ENCODE results near the genes SLC25A3, SPIC, GNPTAB and WASHC3.

- PRO-cap, 2 experiments: no peak in any of the 2 experiments
Observed at GRCh38 chr12:97512289-97512974, 605.4 kb downstream of the NEDD1 start.

- PRO-cap, 2 experiments: no peak in any of the 2 experiments
Observed at GRCh38 chr12:97724157-97724557, 791.2 kb upstream of the TMPO start.

DNA sequence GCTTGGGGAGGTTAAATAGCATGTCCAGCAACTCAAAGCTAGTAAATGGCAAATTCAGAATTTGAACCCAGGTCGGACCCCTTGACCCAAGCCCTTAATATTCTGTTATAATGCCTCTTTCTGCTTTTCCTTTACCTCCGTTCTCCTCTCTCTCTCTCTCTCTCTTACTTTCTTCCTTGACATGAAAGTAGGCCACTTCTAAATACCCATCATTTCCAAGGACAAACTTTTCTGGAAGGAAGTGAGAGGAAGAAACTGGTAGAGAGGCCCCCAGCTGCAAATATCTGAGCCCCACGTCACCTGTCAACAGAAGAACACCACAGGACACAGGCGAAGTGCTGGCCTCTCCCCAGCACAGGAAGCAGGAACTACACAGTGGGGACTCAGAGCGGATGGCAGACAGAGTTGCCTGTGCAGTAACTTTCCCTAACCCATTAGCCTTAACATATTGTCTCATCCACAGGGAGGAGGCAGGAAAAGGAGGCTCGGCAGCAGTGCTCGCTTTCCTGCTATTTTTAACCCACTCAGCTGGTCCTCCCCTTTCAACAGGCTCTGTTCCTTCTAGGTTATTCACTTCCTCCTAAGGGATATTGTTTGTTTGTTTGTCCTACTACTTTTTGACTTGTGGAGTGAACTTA lies 111.5 kb upstream of the TMPO start:
- PRO-cap, 2 experiments: no peak in any of the 2 experiments

GRCh38 chr12:98575036-98575401 lies 18.5 kb upstream of the SLC25A3 start:
- PRO-cap, 2 experiments: no peak in any of the 2 experiments

DNA sequence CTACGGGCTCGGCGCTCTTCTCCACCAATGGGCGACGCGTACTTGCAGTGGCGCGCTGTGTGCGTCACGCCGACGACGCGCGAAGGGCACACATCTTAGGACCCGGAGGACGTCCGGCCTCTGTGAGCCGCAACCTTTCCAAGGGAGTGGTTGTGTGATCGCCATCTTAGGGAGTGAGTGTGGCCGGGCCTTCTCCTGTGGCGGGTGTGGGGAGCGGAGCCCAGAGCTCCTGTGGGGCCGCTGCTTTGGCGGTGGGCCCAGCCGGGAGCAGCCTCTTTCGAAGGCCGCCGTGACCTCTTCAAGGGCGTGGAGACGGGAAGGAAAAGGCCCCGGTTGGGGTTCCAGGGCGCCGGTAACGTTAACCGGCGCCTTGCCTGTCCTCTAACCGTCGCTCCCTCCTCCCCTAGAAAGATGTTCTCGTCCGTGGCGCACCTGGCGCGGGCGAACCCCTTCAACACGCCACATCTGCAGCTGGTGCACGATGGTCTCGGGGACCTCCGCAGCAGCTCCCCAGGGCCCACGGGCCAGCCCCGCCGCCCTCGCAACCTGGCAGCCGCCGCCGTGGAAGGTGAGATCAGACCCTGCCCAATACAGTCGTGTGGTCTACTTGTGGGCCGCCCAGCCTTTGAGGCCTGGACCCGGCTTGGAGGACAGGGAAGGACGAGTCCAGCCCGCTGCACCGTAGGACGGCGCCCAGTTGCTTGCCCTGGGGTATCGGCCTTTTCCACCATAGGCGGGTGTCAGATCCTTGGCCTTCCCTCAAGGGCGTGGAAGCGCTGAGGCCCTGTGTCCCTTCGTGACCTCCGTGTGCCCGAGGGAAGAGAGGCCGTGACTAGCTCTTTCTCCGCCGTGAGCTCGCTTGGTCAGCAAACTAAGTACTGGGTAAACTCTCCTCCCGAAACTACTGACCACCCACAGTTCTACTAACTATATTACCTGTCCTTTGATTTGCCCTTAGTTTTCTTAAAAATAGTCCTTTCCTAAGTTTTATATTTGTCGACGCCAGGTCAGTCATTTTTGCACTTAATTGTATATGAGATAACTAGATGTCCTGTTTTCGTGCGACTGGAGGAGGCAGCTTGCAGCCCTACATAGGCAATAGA lies at the start of gene SLC25A3:
Gene SLC25A3 (plus strand): TSS at position 119 of the 1,103 bp plus-strand sequence.
- PRO-cap, 2 experiments: peak in 2 of 2 experiments; most common plus-strand start position 123 of the sequence (in 1); most common minus-strand start position 400 of the sequence (in 1)

DNA sequence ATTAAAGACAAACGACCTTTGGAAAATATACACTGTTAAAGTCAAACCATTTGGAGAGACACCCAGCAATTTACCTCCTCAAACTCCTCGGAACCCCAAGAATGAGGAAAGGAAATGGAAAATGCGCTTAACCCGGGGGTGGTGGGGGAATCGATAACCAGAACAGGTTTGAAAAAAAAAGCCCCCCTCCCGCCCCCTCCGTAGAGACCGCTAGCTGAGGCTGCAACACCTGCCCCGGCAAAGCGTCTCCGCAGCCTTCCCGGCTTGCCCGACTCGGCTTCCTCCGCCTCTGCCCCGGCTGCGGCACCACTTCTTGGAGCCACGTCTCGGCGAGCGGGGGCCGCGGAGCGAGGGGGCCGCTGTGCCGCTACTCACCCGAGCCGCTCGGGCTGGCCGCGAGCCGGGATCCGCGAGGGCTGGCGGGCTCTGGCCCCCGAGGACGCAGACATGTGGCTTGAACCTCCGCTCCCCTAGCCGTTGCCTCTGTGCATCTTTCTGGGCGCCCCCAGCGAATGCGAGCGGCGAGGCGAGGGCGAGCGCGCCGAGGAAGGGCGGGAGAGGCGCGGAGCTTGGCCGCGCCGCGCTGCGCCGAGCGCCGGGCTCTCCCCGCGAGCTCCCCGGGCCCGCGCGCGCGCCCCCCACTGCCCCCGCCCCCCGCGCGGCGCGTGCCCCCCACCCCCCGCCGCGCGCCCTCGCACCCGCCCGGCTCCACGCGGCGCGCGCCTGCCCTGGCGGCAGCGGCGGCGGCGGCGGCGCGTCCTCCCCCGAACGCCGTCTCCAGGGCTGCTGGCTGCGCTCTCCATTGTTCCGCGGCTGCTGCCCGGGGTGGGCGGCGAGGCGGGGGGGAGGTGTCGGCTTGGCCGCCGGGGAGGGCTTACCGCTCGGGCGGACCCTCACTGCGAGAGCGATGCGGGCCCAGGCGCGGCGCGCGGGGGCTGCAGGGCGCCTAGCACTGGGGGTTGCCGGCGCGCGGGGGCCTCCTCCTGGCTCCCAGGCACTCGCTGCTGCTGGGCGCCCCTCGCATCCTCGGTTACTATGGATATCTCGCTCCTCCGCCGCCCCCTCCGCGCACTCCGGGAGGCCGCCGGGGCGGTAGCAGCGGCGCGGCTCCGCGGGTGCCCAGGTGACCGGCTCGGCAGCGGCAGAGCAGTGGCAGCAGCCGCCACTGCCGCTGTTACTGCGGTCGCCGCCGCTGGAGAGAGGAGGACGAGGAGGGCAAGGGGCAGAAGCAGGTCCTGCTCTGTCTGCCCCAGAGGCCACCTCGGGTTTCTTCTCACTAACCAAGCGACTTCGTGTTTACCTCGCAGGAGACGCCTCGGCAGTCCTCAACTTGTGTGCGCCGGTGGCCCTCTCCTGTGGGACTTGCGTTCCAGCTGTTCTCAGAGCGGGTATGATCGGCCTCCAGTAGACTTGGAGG lies 249.7 kb downstream of the APAF1 start:
- PRO-cap, 2 experiments: no peak in any of the 2 experiments

- PRO-cap, 2 experiments: no peak in any of the 2 experiments
Observed at GRCh38 chr12:100170329-100170844, 27.7 kb upstream of the BLTP3B start.

- PRO-cap, 2 experiments: no peak in any of the 2 experiments
Observed at GRCh38 chr12:100431060-100431259, 42.7 kb upstream of the NR1H4 start.

DNA sequence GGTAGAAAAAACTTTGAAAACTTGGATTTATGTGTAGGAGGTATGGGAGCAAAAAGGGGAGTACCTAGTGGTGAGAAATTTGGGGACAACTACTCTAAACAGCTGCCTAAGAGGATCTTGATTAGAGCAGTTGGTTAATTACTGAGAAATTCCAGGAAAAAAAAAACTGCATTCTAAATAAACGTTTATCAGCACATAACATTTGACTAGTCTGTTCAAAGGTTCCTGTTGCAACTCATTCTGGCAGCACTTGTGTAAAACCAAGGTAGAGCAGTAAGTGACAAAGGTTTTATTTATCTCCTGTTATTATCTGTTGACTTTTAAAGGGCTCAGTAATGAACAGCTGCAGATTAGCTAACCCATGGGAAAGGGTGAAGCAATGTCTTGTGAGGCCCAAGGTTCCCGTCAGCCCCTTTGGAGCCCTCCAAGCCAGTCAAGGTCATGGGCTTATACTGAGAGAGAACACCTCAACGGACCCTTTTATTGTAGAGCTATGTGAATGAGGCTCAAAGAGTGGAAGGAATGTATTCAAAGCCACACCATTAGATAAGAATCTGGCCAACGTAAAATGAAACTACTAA lies 36.3 kb upstream of the NR1H4 start:
- PRO-cap, 2 experiments: no peak in any of the 2 experiments

DNA sequence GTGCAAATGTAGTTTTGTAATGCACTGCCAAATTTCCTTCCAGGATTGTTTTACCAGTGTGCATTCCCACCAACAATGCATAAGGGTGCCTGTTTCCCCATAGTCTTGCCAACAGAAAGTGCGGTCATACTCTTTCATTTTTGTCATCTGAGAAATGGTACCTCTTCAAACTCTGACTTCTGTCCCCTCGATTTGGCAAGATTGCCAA lies 28.7 kb upstream of the NR1H4 start:
- PRO-cap, 2 experiments: no peak in any of the 2 experiments

- PRO-cap, 2 experiments: no peak in any of the 2 experiments
Observed at GRCh38 chr12:100593358-100594343, 20.2 kb downstream of the GAS2L3 start.

GRCh38 chr12:100604329-100604554 lies 30.8 kb downstream of the GAS2L3 start:
- PRO-cap, 2 experiments: no peak in any of the 2 experiments

DNA sequence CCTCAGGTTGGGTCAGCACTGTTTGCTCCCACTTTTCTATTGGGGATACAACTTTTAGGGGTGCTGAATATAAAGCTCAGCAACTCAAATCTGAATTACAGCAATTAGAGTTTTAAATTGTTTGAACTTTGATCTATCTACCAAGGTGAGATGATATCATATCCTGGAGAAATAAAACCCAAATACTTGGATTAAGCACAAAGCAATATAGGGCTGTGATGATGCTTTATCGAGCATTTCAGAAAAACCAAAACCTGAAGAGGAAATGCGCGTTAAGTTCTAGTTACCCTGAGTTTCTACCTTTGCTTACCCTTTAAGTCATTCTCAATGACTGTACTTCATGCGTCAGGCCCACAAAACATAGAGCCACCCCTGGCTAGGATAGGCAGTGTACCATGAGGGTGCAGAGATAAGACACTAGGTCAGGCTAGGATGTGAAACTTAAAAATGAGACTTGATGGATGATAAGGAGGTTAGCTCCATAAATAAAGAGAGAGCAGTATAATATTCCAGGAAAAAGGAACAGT lies 100.0 kb downstream of the GAS2L3 start:
- PRO-cap, 2 experiments: no peak in any of the 2 experiments

DNA sequence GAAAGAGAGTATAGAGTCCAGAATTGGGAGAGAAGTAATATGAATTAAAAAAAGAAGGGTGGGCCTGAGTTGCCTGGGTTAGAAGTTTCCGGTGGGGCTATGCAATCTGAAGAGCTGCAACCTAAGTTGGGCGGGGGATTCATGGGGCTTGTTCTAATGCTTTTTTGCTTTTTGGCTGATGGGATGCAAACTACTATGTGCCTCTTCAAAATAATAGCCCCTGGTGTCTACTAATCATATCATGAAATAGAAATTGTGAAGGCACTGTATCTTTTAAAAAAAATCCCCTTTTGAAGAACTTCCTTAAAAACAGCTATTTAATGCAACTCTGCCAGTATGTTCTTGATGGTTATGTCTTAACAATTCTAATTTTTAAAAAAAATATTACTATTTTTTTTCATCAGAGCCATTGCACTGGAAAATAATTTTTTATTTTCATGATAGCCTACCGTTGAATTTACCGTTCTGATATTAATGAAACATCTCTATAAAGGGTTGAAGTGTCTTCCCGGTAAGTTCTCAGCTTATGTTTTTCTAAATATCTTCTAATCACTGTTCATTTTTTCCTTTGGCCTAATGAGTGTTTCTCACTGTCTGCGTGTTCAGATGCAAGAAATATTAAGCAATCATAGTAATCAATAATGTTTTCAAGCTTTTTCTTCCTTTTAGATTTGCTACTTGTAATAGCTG lies at the start of gene SPIC:
Gene SPIC (plus strand): TSS at position 345 of the 690 bp plus-strand sequence.
- PRO-cap, 2 experiments: no peak in any of the 2 experiments

DNA sequence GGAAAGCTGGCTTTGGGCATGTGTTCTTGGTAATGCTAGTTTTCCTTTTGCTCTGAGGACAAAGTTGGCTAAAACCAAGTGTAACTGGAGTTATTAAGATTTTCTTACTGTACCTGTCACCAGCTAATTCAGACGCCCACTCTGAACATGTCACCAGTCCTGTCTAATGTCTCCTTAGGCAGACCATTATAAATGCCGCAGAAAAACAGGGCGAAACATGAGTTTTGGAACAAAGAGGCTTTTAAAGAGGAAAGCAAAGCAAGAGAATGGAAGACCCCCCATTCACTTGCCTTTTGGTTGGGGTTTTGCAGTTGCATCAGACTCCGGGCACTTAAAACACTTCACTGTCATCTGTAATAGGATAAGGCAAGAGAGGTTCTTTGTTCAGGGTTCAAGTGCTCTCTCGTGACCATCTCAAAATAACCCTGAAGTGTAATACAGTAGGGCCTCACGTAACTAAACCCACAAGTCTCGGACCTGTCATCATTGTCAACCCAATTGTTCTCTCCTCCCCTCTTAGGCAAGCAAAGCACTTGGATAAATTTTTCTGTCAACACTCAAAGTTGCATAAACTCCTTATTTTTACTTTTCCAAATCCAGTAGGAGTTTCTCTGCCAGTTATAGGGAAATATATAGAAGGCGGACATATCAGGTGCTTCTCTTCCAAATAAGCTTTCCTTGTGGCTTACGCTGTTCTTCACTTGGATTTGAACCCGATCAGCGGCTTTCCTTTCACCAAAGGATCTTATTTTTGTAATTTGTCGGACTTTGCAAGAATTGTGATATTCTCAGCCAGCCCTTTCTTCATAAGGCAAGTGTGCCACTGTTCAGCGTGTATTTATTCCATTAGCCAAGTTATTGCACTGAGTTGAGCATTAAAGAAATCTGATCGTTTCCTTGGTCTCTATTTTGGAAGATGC lies 26.8 kb upstream of the MYBPC1 start:
- PRO-cap, 2 experiments: no peak in any of the 2 experiments

GRCh38 chr12:101634653-101635357 lies 40.0 kb downstream of the MYBPC1 start:
- PRO-cap, 2 experiments: no peak in any of the 2 experiments

GRCh38 chr12:101770288-101770912 lies 31.1 kb upstream of the SYCP3 start:
- PRO-cap, 2 experiments: no peak in any of the 2 experiments

- PRO-cap, 2 experiments: no peak in any of the 2 experiments
Observed at GRCh38 chr12:101772332-101772977, 33.2 kb upstream of the SYCP3 start.

DNA sequence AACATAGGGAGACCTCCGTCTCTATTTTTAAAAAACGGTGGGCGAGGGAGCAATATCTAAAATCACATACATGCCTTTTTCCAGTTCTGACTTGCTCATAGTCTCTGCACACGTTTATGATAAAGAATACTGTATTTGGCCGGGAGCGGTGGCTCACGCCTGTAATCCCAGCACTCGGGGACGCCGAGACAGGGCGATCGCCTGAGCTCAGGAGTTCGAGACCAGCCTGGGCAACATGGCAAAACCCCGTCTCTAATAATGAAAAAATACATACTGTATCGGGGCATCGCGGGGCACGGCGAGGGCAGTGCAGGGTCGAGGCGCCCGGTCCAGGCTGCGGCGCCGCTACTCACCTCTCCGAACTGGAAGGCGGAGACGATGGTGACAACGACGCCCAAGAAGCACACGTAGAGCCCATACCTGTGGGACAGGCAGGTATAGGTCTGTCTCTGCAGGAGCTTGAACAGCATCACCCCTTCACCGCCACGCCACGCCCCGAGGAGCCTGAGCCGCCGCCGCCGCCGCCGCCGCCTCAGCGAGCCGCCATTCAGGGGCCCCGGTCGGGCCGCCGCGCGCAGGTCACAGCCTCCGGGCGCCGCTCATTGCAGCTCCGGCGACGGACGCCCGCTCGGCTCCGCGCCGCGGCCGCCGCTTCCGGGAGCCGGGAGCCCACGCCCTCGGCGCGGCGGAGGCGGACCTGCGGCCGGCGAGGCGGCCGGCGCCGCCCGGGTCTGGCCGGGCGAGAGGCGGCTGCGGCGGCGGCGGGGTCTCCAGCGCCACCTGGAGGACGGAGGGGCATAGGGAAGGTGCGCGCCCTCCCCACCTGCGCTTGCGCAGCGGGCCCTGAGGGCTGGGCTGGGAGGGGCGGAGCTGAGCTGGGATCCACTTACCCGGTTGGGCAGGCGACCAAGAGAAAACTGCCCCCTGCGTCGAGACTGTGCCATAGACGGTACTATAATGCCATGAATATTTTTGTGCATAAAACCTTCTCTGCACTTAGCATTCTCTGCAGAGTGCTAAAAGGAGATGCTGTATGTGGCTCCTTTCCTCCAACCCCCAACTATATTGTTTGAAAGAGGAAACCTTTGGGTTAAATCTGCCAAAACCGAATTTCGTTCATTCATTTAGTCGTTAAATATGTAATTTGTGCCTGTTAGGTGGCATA lies at the start of gene GNPTAB:
Gene GNPTAB (minus strand): TSS at position 754 of the 1,165 bp plus-strand sequence.
- PRO-cap, 2 experiments: peak in 2 of 2 experiments; most common minus-strand start position 626 of the sequence (in 2)

DNA sequence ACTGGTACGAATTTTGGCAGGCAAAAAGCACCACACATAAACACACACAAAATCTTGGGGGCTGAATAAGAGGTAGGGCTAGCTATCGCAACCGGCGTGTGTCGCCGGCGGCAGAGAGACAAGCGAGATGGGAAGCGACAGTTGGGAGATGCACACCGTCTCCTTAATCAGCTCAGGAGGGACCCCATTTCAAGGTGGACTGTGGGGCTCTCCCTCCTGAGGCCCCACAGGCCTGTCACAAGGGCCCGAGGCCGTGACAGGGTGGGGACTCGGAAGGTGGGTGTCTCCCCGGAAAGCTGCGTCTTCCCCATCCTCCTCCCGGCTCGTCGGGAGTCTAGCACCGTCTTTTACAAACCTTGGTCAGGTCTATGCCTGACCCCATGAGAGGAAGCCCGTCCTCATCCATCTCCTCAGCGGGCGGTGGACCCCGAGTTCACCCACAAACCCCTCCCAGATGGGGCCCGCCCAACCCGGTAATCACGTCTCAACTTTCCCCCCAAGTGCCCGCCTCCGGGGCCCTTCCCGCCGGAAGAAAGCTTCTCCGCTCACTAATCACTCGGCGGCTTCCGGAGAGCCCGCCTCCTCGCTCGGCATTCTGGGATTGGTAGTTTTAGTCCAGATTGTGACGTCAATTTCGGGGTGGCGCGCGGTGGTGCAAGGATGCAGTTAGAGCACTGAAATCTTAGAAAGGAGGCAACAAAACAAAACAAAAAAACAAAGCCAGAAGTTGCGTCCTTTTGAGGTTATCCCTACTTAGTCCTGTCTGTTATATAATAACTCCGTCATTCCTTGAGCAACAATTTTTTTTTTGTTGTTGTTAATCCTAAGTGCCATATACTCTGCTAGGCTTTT lies at the start of gene WASHC3:
Gene WASHC3 (minus strand): TSS at position 435 of the 852 bp plus-strand sequence.
- PRO-cap, 2 experiments: peak in 2 of 2 experiments; most common minus-strand start position 456 of the sequence (in 2)

Measured in monocyte (primary cell).